ENCODE results near the genes MARCOL and HTR4.

GRCh38 chr5:145942137-145942602, 5.8 kb downstream of the SH3RF2 start:
- PRO-cap = no peak

DNA sequence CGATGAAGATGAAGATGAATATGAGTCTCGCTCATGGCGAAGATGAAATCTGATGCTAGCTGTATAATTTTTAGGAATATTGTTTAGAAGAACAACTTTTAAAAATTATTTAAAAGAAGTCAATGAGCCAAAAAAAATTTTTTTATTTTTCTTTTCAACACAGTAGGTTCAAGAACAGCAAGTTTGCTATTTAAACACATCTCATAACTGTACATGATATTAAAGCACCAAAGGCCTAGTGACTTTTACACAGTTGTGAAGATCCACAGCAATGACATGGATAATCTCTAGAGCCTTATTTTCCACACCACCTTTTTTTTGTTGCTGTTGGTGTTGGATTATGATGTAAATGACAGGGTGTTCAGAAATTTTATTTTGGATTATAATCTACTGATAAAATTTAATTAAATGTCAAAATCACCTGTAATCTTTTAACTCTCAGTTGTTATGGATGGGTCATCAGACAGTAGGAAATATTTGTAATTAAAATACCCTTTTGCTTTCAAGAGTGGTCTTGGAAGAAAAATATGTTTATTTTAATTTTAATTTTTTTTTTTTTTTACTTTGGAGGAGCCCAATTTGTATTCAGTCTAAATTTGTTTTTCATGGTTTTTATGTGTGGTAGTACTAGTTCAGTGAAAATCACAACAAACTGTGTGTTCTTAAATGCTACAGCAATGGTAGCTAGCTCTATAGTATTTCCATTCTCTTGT, 52.5 kb upstream of the POU4F3 start:
- PRO-cap = no peak

GRCh38 chr5:146458600-146459570, 11.8 kb downstream of the TCERG1 start:
- PRO-cap = no peak

DNA sequence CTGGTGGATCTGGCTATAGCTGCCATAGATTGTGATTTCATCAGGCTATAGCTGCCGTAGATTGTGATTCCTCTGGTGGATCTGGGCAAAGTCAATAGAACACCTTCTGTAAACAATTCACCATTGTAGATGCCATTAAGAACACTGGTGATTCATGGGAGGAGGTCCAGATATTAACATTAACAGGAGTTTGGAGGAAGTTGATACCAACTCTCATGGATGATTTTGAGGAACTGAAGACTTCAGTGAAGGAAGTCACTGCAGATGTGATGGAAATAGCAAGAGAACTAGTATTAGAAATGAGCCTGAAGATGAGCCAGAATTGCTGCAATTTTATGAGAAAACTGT, 26.9 kb downstream of the TCERG1 start:
- PRO-cap = no peak

GRCh38 chr5:147403934-147404797, 105.7 kb downstream of the DPYSL3 start:
- PRO-cap = no peak

- PRO-cap = no peak
Measured at GRCh38 chr5:147503836-147504404, 5.9 kb downstream of the DPYSL3 start.

GRCh38 chr5:147560843-147561400, 51.1 kb upstream of the DPYSL3 start:
- PRO-cap = no peak

GRCh38 chr5:147705453-147705695, 77.2 kb downstream of the JAKMIP2 start:
- PRO-cap = no peak

GRCh38 chr5:147870925-147871580, 7.5 kb upstream of the SCGB3A2 start:
- PRO-cap = no peak

DNA sequence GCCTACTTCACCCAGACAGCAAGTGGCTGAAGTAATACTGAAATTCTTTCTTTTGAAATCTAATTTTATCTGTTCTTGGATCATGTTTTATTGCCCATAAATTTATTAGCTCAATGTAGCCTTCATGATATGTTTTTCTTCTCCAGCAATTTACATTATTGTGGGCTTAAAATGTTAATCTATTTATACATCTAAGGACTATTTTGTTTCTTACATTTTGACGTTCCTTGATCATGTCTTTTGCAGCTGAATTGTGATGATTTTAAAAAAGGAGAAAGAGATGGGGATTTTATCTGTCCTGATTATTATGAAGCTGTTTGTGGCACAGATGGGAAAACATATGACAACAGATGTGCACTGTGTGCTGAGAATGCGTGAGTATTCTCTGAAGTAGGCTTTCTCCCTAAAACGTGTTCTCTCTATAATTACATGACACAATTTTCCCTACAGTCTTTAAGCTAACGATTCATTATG, 22.4 kb downstream of the SPINK5 start:
- PRO-cap = no peak

- PRO-cap = no peak
Measured at GRCh38 chr5:148114310-148114602, 50.5 kb downstream of the SPINK5 start.

DNA sequence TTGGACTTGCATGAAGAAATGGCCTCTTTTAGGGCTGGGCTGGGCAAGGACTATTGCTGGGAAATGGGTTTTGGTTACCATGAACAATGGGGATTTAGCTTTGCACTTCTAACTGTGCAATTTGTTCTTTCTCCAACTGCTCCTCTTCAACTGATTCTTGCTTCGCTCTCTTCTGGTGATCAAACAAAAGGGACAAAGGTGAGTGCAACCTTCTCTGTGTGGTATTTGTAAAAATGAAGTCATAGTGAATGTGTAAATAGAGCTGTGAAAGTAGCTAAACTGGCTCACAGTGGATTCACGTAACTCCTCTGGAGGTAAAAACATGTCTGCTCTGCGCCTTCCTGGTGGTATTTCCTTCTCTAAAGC, 21.0 kb upstream of the SPINK14 start:
- PRO-cap = no peak

DNA sequence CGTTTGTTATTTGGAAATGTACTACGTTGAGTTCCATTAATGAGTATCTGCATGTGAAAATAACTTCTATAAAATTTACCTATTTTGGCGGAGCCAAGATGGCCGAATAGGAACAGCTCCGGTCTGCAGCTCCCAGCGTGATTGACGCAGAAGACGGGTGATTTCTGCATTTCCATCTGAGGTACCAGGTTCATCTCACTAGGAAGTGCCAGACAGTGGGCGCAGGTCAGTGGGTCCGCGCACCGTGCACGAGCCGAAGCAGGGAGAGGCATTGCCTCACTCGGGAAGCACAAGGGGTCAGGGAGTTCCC, 7.9 kb upstream of the MARCOL start:
- PRO-cap = no peak

DNA sequence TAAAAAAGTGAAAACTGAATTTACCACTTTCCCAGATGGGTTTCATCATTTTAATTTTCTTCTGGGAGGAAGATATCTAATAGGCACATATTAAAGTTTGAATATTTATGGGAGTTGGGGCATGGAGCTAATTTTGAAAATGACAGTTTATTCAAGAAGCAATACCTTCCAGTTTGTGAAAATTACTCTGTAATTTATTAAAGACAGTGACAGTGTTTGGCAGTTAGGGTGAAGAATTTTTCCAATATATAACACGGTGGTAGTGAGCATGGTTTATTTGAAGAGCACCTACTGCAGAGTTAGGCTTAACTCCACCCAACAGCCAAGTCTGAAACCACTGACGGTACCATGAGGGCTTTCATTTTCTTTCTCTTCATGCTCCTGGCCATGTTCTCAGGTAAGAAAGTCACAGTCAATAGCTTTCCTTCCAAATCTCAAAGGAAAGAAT, at the start of gene MARCOL:
TSS of gene MARCOL (plus strand) at position 276 of the 448 bp plus-strand sequence.
- PRO-cap = no peak

GRCh38 chr5:148342920-148343417, 7.6 kb downstream of the SPINK9 start:
- PRO-cap = no peak

DNA sequence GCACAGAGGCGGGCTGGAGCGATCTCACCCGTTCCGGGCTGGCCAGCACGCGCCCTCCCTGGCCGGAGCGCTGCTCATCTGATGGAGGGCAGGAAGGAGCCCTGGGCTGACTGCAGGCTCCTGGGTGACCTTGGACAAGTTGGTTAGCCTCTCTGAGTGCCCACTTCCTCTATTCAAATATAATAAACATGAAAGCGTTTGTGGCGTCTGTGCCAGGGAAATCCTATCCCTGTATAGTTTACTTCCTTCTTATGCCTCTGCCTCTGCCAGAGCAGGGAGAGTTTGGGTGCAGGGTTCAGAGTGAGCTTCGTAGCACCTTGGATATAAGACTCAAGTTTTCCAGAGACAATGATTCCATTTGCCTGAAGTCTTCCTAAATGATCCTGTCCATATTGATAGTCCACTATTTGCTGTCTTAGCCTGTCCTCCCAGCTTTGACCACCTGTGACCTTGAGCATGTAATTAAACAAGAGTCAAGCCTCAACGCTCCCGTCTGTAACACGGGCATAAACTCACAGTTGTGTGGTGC, at the start of gene HTR4:
TSS of gene HTR4 (minus strand) at position 80 of the 529 bp plus-strand sequence.
- PRO-cap = no peak

DNA sequence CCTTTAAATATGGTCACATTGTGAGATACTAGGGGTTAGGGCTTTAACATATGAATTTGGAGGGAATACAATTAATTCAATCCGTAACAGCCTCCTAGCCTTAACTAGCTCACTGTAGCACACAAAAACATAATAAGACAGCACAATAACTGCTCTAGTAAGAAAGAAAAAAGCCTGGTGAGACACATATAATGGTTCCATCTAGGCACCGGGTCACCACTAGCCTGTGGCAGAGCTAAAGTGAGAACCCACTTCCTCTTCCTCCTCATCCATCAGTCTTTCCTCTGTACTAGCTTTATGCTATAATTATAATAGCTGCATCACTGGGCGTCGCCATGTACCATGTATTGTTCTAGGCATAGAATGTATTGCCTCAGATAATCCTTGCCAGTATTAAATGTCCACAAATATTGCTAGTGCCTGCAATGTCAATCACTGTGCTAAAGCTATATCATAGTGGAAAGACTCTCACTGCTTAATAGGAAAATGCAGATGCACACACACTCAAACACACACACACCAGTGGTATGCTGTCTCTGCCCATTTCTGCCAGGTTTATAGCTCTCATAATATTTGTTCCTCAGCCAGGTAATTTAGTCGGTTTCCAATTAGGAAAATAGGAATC, 23.1 kb downstream of the ADRB2 start:
- PRO-cap = no peak

DNA sequence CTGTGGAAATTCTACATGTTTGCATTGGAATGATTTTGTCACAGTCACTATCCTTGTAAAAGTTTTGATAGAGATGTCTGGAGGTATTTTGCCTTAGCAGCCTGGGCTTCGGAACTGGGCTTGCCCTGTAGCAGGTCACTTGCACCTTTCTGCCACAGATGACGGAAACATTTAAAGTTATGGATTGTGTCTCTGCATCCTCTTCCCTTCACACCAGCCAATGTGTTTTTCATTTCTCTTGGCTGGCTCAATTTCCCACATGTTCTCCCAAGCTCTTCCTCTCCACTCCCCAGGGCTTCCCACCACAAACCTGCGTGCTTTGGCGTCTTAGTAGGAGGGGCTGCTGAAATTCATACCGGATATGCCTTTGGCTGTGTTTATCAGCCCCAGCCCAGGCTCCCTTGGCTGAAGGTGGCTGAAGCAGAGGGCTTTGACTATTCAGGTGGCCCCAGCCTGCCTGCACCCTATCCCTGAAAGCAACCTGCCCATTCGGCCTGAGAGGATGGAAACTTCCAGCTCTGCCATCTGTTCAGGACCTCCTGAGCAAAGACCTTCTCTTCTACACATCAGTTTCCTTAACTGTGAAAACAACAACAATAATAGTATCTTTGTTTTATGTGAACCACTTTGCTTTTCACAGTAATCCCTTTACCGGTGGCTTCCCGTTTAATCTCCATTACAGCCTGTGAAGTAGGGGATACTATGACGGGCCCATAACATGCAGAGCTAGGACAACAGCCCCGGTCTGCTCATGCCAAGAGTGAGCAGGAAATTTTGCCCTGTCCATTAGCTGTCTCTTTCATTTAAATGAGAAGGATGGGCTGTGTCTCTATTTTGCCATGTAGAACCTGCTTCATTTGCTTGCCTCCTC, 32.3 kb downstream of the ADRB2 start:
- PRO-cap = no peak

- PRO-cap = no peak
Measured at GRCh38 chr5:148914923-148915295, 88.5 kb downstream of the ADRB2 start.

DNA sequence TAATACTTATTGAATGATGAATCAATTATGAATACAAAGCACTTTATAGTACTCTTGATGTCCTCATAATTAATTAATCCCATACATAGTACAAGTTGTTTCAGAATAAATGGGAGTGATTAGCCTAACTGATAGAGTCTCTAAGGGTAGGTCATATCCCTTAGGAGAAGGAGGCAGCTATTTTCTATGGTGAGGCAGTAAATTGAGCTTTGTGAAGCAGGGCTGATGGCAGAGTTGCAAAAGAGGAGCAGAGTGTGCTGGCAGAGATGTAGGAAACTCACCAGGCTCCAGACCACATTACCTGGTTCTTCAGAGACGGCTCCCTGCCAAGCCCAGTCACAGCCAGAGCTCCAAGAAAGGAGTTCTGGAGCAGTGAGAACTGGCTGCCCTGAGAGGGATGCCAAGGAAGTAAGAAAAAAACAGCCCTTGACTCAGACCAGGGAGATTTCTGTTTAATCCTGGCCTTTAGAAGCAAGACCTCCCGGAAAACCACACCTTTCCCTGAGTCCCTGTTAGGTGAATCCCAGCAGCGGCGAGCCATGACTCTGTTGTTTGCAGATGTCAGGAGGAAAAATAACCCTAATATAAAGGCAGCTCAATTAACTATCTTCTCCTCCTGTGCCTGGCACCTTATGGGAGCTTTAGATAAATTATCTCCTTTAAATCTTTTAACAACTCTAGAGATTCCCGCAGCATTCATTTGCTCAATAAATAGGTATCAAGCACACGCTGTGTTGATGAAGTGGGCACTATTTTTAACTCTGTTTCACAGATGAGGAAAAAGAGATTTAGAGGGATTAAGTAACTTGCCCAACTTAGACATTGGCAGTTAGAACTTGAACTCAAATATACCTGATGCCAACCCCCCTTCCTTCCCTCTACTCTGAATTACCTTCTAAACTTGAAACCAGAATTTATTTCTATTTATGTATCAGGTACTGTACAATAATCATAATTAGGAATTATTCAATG, 112.7 kb downstream of the SH3TC2 start:
- PRO-cap = no peak